ENCODE results near the genes SELENOO, TUBGCP6, SYCE3 and MAPK8IP2.

DNA sequence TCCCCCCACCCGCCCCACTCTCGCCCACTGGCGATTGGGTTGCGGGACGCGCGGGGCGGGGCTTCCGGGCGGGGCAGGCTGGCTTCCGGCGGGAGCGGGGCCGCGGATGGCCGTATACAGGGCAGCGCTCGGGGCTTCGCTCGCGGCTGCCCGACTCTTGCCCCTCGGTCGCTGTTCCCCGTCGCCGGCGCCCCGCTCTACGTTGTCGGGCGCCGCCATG lies at the start of gene SELENOO:
SELENOO (plus strand) TSS at position 81 of the 220 bp plus-strand sequence.
- PRO-cap = bidirectional peak, plus-strand start at position 84 of the sequence, minus-strand start outside the sequence

GRCh38 chr22:50244849-50246093 lies at the start of gene TUBGCP6:
TUBGCP6 (minus strand) TSS chr22:50245023.
- PRO-cap = bidirectional peak, plus-strand start at chr22:50245108, minus-strand start at chr22:50244971; bidirectional peak, plus-strand start at chr22:50245413, minus-strand start at chr22:50245185

DNA sequence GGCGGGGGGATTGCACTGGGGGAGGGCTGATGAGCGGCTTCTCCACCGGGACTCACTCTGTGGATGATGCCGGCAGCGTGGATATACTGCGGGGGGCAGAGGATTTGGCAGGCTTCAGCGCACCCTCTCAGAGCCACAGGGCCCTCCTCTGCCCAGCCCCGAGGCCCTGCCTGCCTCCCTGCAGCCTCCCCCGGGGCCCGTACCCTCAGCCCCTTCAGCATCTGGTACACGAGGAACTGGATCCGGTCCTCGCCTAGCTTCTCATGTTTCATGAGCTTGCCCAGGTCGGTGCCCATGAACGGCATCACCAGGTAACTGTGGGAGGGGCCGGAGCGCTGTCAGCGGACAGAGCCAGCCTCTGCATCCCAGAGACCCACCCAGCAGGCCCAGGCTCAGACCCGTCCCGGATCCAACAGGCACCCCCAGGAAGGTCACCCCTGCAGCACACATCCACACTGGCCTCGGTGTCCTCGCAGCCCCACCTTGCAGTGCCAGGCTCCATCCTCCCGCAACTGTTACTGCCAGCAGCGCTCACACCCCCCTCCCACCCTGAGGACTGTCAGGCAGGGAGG lies 4.5 kb downstream of the MAPK12 start:
- PRO-cap = no peak

DNA sequence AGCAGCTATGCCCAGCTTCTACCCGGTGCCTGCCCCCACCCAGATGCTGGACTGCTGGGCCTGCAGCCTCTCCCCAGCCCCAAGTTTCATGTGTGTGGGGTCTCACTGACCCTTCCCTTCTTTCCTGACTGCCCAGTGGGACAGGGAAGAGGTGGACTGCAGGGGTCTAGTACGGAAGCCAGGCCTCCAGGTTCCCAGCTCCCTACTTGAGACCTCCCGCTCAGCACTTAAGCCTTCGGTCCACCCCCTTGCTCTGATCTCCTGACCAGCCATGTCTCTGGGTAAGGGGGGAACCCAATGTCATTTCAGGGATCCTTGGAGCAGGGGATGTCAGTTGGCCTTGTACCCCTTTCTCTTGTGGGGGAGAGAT lies 2.6 kb upstream of the MAPK11 start:
- PRO-cap = no peak

DNA sequence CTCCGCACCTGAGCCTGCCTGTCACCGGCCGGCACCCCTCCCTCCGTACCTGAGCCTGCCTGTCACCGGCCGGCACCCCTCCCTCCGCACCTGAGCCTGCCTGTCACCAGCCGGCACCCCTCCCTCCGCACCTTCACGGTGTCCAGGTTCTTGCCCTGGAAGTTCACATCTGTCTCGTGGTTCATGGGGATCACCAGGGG lies 15.4 kb upstream of the MAPK11 start:
- PRO-cap = no peak

- PRO-cap = bidirectional peak, plus-strand start at chr22:50306009, minus-strand start at chr22:50305965; unidirectional peak, plus-strand start at chr22:50306462
Measured at GRCh38 chr22:50305589-50306851, 1.4 kb downstream of the PLXNB2 start.

GRCh38 chr22:50377178-50377759 lies 34.1 kb downstream of the PPP6R2 start:
- PRO-cap = no peak

DNA sequence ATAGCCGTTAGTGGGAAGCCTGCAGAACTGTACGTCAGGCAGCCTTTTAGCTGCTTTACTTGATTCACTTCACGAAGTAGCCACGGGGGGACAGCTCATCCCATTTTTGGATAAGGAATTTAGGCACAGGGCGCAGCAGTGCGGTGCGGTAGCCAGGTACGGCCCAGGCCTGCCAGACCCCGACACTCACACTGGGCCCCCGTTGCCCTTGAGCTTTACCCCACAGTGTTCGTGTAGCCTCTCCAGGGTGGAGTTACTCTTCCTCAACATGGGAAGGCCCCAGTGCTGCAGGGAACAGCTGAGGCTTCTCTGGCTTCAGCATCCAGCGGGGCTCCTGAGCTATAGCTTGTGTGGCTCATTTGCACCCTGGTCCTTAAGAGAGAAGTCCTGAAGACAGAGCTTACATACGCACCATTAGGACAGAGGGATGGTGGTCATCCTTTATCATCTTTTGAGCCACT lies 59.4 kb downstream of the SBF1 start:
- PRO-cap = no peak

DNA sequence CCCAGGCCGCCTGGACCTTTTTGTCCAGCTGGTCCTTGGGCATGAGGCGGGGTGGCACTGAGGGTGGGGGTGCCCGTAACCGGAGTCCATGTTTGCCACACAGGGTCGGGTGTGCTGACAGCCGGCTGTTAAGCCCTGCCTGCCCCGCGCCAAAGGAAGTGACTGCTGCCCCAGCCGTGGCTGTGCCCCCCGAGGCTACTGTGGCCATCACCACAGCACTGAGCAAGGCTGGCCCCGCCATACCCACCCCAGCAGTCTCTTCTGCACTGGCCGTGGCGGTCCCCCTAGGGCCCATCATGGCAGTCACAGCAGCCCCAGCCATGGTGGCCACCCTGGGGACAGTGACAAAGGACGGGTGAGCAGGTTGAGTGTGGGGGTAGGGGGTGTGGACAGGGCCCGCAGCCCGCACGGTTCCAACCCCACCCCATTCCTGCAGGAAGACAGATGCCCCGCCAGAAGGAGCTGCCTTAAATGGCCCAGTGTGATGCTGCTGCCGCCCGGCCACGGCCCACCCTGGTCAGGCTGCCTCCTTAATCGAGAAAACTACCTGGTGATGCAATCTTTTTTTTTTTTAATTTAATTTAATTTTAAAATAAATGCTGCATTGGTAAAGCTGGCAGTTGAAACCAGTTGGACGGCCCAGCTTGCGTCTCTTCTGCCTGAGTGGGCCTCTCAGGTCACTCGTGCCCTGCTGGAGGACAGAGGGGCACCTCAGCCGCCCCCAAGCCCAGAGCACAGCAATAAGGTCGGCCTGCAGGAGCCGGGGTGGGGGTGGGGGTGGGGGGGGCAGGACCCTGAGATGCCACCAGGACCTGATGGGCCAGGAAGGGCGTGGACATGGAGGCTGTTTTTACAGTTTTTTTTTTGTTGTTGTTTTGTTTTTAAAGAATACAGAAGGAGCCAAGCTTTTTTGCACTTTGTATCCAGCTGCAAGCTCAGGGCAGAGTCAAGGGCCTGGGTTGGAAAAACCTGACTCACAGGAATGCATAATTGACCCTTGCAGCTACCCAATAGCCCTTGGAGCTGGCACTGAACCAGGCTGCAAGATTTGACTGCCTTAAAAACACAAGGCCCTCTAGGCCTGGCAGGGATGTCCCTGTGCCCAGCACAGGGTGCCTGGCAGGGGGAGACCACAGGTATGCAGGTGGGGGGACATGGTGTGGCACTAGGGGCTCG lies 30.7 kb downstream of the SBF1 start:
- PRO-cap = no peak

- PRO-cap = no peak
Measured at GRCh38 chr22:50460272-50460832, 14.5 kb downstream of the SBF1 start.

DNA sequence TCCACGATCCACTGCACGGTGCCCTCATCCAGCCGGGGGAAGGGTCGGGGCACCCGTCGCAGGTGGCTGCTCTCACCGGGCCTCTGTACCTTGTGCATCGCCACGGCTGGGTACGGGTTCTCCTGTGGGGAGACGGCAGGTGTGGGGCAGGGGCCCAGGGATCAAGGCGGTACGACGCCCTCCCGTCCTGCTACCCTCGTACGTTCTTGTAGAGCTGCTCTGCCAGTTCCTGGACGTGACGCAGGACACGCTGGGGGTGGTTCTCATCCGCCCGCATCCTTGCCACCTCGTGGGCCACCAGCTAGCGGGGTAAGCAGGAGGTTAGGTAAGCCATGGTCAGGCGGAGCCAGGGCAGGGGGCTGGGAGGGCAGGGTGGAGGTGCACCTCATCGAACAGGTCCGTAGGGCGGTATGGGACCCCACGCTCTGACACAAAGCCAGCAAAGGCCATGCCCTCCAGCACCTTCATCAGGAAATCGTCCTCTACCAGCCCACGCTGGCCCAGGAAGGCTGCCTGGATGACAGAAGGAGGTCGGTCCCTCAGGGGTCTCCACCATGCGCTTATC lies 10.1 kb downstream of the SBF1 start:
- PRO-cap = no peak

GRCh38 chr22:50466301-50466854 lies 8.5 kb downstream of the SBF1 start:
- PRO-cap = no peak

GRCh38 chr22:50523652-50523909 lies 1.8 kb downstream of the SCO2 start:
- PRO-cap = no peak

DNA sequence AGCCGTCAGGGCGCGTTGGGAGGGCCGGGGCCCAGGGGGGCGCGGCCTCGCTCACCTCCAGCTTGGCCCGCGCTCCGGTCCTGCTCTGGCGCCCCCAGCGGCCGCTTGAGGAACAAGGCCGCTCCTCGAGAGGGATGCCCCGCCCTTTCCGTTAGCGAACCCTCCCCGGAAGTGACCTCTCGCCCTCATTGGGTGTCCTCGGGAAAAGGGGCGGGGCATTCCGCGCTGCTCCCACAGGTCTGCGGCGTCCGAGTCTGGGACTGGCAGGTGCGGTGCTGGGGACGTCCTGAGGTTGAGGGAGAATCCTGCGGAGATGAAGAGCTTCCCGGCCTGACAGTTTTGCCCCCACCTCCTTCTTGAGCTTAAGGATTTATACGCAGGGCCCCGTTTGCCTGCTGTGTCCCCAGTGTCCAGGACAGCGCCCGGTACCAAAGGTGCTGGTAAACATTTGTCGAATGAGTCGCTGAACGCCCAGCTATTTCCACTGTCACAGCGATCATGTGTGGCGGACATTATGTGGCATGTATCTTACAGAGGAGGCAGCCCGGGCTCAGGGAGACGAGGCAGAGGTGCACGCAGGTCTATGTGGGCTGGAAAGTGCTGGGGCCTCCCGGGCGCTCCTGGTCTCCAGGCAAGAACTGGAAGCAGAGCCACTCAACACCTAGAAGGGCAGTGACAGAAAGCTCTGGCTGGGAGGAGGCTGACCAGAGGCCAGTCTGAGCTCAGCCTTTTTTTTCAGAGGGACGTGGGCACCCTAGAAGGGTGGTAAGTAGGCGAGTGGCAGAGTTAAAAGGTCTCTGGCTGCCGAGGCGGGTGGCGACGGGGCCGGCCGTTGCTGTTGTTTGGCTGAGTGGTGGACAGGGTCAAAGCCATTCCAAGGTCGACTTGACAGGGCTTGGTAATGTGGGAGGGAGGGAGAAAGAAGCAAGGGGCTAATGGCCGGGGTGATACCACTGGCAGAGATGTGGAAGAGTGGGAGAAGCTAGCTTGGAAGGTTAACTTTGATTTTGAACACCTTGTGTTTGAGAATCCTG lies at the start of gene SYCE3:
SYCE3 (minus strand) TSS at position 117 of the 1,034 bp plus-strand sequence.
- PRO-cap = bidirectional peak, plus-strand start at position 218 of the sequence, minus-strand start at position 87 of the sequence; unidirectional peak, minus-strand start at position 844 of the sequence

- PRO-cap = no peak
Measured at GRCh38 chr22:50577476-50578232, 573 bp downstream of the CPT1B start.

GRCh38 chr22:50600061-50600950 lies at the start of gene MAPK8IP2:
MAPK8IP2 (plus strand) TSS chr22:50600793.
- PRO-cap = no peak

DNA sequence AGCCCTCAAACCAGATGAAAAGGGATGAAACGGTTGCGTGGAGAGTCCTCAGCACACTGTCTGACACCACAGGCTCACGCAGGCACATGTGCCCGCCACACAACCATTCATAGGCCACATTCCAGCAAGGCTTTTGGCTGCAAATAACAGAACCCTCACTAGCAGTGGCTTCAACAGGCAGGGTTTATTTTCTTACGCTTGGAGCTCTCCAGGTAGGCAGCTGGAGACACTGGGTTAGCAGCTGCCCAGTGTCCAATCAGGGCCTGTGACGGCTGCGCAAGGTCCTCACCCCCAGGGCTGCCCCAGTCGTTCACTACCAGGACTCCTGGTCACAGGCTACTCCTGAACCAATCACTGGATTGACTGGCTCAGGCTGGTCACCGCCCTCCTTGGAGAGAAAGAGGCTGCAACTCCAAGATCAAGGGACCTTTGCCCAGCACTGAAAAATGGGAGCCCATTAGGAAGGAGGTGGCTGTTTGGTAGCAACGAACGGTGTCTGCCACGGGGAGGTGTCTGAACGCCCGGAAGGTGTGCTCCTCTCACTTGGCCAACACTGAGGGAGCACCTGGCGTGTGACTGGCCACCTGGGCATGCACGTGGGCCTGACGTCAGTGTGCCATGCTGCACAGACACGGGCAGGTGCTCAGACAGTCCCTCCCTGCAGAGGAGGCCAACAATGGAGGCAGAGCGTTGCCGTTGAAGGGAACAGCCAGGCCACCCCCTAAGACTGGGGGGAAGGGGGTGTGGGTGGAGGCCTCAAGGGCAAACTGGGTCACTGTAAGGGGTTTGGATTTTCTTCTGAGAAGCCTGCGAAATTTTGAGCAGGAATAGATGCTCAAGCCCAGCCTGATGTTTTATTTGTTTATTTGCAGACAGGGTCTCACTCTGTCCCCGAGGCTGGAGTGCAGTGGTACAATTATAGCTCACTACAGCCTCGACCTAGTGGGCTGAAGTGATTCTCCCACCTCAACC lies 5.1 kb downstream of the ARSA start:
- PRO-cap = no peak

- PRO-cap = no peak
Measured at GRCh38 chr22:50673203-50673980, 45.4 kb upstream of the ARSA start.

GRCh38 chr22:50709536-50709904 lies 28.5 kb upstream of the ACR start:
- PRO-cap = no peak

DNA sequence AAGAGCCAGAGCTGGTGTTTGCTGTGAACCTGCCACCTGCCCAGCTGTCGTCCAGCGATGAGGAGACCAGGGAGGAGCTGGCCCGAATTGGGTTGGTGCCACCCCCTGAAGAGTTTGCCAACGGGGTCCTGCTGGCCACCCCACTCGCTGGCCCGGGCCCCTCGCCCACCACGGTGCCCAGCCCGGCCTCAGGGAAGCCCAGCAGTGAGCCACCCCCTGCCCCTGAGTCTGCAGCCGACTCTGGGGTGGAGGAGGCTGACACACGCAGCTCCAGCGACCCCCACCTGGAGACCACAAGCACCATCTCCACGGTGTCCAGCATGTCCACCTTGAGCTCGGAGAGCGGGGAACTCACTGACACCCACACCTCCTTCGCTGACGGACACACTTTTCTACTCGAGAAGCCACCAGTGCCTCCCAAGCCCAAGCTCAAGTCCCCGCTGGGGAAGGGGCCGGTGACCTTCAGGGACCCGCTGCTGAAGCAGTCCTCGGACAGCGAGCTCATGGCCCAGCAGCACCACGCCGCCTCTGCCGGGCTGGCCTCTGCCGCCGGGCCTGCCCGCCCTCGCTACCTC lies 16.3 kb upstream of the ACR start:
- PRO-cap = no peak

Data from cardiac septum (tissue), 1 donor.